SJSA1 (cell line): ENCODE measurements around a stretch of chr11.

DNA sequence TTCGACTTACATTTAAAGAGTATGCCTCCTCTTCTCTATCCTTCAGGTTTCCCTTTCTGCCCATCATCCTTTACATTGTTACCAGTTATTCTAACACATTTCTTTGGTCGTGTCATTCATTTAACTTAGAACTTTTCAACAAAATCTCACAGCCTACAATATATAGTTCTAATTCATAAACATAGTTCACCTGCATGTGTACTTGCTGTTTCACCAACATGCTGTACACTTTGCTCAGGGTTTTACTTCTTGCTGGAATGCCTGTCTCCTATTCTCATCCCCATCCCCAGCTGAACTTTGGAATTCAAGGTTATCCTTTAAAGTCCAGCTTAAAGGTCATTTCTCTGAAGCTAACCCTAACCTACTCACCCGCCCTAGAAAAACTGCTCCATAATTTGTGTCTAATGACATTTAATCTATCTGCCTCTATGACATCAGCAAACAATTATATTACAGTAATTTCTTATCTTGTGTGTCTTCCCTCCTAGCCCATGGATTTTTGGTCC is 99.3 kb upstream of the APOA1 start:
- RAMPAGE, long total RNA, result no peak

DNA sequence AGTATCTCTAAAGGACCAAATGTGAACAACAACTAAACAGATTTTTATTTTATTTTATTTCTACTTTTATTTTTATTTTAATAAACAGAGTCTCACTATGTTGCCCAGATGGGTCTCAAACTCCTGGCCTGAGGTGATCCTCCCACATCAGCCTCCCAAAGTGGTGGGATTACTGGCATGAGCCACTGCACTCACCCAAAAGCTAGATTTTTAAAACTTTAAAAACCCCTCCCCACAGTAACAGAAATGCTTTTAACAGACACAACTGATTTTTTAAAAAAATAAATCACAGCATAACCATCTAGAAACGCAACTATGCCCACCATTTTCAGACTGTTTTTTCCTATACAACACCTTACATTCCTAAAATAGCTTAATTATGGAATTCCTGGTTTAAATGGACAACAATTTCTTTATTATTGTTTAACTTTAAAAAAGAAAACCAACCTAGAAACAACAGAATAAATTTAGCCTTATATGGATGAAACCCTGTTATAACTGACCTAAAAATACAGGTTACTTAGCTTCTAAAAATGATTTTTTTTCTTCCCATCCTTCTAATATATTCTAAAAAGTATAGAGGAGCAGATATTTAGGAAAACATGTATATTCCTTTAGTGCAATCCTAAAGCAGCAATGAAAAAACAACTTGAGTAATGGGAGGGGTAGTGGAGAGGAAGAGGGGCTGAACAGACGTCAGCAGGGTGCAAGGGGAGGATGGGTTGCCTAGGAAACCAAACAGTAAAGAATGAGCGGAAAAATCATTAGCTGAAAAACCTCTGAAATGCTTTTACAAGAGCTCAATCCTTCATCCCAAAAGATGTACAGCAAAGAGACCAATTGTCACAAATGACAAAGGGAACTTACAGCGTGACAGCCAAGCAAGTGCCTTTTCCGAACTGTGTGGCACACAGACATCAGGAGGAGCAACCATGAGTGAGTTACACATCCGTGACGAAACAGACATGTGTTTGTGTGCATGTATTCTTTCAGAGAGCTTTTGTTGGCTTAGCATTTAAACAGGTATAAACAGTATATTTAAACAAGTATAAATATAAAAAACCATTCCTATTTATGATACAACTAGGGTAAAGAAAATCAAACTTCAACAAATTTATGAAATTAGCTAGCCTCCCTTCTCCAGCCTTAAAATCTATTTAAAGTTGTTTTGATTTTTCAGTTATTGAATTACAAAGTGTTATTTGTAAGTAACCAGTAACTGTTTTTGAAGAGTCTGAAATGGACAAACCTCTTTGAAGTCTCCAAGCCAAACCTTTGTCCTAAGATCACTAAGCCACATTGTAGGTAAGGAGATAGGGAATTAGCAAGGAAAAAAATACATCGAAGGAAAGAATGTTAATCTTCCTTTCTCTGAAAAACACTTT is 104.7 kb downstream of the SIK3 start:
- RAMPAGE, long total RNA, result no peak

GRCh38 chr11:117001872-117002600 is 96.2 kb downstream of the SIK3 start:
- RAMPAGE, long total RNA, result no peak

DNA sequence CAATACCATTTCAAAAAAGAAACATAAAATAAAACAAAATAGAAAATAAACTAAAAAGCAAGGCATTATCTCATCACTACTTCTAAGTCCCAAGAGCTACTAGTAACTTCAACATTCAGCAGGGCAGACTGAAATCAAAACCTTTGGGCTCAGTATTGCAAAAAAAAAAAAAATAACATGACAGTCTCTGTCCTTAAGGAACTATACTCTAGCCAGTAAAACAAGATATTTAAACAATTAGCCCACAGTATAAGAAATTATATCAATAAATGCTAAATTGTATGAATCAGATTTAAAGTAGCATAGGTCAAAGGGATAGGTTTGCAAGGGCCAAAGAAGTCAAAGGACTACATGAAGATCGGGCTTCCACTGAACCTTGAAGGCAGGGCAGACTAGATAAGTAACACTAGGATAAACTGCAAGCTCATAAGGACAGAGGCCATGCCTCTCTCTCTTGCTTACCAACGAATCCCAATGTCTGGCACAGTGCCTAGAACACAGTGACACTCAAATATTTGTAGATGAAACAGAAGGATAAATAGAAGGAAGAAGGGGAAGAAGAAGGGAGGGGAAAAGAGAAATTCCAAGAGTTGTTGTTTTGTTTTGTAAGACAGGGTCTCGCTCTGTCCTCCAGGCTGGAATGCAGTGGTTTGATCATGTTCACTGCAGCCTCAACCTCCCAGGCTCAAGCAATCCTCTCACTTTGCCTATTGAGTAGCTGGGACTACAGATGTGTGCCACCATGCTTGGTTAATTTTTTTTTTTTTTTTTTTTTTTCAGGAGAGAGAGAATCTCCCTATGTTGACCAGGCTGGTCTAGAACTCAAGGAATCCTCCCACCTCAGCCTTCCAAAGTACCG is 27.0 kb downstream of the SIK3 start:
- RAMPAGE, long total RNA, result no peak

GRCh38 chr11:117083552-117084005 is 14.6 kb downstream of the SIK3 start:
- RAMPAGE, long total RNA, result no peak

- RAMPAGE, long total RNA, result no peak
Measured at GRCh38 chr11:117209382-117210295, 10.5 kb downstream of the TAGLN start.

GRCh38 chr11:117217709-117218619 is 13.9 kb downstream of the PCSK7 start:
- RAMPAGE, long total RNA, result no peak

GRCh38 chr11:117244148-117244859 is 11.8 kb downstream of the RNF214 start:
- RAMPAGE, long total RNA, result no peak

DNA sequence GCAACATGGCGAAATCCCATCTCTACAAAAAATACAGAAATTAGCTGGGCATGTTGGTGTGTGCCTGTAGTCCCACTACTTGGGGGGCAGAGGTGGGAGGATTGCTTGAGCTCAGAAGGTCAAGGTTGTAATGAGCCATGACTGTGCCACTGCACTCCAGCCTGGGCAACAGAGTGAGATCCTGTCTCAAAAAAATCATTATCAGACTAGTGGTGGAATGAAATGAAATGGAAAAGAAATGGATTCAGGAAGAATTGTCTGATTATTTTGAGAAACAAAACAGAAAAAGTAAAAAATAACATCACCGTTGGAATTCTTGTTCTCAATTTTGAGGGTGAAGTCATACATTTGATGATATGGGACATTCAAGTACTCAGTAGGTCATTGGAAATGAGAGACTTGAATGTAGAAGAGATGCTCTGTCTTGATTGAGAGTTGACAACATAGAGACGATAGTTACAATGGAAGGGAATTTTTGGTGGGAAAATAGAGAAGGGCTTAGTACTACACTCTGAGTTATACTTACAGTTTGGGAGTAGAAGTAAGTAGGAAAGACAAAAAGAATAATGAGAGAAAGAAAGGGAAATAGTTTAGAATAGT is 24.8 kb downstream of the RNF214 start:
- RAMPAGE, long total RNA, result no peak

GRCh38 chr11:117300107-117300638 is 15.9 kb downstream of the BACE1 start:
- RAMPAGE, long total RNA, result no peak

- RAMPAGE, long total RNA, result no peak
Measured at GRCh38 chr11:117684562-117685109, 112.4 kb downstream of the DSCAML1 start.

DNA sequence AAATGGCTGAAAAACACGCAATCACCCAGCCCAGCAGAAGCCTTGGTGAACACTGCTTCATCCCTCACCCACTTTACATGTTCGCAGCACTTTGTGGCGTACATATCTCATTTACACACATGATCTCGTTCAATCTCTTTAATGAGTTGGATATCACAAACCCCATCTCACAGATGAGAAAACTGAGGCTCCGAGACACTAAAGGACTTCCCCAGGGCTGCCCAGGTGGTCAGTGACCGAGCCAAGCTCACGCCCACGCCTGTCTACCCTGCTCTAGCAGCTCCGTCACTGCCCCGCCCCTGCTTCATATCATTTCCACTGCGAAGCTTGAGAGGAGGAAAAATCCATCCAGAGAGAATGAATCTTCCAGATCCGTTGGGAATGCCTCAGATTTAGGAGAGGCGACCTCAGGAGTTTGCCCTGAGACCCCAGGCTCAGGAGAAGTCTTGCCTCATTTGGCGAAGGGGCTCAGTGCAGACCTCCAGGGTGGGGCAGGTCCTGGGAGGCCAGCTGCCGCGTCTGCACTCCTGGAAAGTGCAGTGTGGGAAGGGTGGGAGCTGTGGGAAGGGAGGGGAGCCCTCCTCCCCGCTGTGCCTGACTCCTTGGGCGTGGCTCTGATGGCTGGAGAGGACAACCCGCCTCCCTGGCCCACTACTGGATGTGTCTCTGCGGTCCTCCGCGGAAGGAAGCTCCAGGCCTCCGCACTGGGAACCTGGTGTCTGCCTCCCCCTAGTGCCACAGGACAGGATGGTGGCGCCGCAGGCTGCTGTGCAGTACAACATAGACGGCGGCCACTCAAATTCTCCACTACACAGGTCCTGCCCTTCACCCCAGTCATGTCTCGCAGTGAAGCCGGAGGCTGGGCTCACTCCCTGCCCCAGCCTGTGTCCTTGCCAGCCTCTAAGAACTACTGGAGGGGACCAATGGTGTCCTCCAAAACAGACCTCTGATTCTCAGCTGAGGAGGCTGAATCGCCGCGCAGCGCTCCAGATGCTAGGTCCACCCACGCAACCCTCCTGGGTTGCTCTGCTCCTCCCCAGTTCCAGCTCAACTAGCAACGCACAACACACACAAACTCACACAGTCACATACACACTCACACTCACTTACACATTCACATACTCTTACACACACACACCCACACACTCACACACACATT is 12.1 kb upstream of the DSCAML1 start:
- RAMPAGE, long total RNA, result no peak

- RAMPAGE, long total RNA, result no peak
Measured at GRCh38 chr11:117907105-117907879, 21.9 kb downstream of the TMPRSS13 start.

DNA sequence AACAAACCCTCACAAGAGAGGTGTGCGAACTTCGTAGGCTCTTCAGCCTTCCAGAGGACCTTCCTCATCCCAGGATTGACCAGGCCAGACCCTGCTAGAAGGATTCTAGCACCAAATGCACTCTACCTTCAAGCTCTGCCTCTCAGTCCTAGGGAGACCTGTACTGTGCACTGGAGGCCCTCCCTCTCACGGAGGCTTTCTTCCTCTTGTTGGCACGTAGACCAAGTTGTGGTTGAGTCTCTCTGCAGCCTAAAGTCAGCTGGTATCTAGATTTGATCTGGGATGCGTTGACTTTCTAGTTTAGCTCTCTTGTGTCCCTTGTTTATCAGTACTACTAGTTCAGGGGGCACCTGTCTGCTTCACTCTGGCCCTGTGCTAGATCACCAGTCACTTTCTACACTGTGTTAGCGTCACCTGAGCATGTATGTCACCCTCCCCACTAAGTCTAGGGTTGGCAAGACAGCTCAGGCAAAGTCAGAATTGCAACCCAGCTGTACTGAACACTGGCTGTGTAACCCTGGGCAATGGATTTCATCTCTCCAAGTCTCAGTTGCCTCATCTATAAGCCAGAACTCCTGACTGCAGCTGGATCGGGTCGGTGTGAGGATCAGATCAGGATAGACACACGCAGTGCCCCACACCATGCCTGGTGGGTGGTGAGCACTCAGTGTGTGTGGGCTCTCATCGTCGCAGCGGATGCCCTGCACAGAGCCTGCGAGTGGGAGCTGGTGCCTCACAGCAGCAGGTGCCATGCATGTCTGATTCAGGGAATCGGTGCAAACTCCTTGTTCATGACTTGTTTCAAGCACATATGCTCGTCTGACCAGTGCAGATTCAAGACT is 22.2 kb upstream of the TMPRSS13 start:
- RAMPAGE, long total RNA, result no peak

- RAMPAGE, long total RNA, result no peak
Measured at GRCh38 chr11:117987938-117988746, 1.9 kb downstream of the IL10RA start.

- RAMPAGE, long total RNA, result no peak
Measured at GRCh38 chr11:117989348-117990530, 3.5 kb downstream of the IL10RA start.

DNA sequence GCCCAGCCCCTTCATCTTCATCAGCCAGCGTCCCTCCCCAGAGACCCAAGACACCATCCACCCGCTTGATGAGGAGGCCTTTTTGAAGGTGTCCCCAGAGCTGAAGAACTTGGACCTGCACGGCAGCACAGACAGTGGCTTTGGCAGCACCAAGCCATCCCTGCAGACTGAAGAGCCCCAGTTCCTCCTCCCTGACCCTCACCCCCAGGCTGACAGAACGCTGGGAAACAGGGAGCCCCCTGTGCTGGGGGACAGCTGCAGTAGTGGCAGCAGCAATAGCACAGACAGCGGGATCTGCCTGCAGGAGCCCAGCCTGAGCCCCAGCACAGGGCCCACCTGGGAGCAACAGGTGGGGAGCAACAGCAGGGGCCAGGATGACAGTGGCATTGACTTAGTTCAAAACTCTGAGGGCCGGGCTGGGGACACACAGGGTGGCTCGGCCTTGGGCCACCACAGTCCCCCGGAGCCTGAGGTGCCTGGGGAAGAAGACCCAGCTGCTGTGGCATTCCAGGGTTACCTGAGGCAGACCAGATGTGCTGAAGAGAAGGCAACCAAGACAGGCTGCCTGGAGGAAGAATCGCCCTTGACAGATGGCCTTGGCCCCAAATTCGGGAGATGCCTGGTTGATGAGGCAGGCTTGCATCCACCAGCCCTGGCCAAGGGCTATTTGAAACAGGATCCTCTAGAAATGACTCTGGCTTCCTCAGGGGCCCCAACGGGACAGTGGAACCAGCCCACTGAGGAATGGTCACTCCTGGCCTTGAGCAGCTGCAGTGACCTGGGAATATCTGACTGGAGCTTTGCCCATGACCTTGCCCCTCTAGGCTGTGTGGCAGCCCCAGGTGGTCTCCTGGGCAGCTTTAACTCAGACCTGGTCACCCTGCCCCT is 12.8 kb downstream of the IL10RA start:
- RAMPAGE, long total RNA, result no peak

DNA sequence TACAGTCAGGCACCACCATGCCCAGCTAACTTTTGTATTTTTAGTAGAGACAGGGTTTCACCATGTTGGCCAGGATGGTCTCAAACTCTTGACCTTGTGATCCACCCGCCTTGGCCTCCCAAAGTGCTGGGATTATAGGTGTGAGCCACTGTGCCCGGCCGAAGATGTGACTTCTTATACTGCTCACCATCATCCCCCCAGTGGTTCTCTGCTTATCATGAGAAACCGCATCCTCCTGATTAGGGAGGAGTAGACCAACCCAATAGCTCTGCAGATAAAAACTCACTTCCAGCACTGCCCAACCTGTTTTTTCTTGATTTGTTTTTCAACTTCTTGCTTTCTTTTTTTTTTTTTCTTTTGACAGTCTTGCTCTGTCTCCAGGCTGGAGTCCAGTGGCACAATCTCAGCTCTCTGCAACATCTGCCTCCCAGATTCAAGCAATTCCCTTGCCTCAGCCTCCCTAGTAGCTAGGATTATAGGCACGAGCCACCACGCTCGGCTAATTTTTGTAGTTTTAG is 21.4 kb downstream of the IL10RA start:
- RAMPAGE, long total RNA, result no peak

DNA sequence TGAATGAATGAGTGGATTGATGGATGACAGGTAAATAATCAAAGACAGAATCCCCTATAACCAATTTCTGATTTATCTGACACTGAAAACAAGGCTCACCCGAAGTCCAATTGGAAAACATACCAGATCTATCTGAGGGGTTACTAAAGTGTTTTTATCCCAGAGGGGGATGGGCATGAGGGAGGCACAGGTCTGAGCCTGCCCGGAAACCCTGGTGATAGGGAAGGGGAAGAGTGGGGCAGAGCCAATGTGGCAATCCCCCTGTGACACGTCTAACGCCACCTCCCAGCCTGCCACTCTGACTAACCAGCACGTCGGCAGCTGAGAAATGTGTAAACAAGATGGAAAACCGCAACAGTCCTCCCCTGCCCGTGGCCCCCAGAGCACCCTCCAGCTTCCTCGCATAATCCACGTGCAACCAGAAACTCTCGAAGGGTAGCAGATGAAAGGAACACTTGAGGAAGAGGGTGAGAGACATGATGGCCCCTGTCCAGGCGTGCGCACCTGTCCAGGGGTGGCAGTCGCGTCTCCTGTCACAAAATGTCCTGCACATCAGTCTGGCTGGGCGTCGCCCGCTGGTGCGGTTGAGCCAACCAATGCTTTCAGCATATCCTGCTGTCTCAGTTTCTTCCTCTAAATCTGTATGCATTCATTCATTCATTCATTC is 4.4 kb downstream of the TMPRSS4 start:
- RAMPAGE, long total RNA, result no peak

- RAMPAGE, long total RNA, result no peak
Measured at GRCh38 chr11:118100198-118100594, 13.4 kb upstream of the SMIM35 start.